H7 (cell line): ENCODE measurements around a stretch of chr2.

DNA sequence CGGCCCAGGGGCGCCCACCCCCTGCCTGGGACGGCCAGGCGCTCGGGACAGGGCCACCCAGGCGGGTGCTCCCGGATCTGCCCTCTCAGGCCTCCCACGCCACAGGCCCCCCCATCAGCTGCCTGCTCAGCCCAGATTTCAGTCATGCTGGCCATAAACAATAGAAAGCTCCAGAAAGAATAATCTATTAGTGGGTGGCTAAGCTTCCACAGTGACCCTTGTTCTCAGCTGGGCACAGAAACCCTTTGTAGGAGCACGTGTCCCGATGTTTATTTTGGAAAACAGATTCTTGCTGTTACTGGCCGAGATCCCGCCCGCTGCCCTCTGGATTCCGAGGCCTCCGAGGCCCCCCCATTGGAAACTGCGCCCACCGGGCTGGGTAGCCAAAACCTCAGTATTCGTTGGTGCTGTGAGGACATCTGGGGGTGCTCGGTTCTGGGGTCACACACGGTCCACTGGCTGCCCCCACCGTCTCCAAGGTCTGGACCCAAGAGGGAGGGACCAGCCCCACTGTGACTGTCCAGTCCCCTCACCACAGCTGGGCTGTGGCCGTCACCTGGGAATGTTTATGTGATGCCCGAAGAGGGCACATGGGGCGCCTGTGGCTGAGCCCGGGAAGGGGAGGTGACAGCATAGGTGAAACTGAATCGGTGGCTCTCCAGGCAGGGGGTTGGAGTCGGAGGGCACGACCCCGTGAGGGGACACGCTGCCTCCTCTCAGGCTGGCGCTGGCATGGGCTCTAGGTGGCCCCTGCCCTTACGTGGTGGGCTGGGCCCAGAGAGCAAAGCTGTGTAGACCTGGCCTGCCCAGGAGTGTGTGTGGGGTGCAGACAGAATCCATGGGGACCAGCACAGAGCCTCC is 1.5 kb downstream of the BOK start:
- RAMPAGE, long total RNA: no peak

- RAMPAGE, long total RNA: no peak
Observed at GRCh38 chr2:241660124-241660633, 22.7 kb downstream of the ATG4B start.

DNA sequence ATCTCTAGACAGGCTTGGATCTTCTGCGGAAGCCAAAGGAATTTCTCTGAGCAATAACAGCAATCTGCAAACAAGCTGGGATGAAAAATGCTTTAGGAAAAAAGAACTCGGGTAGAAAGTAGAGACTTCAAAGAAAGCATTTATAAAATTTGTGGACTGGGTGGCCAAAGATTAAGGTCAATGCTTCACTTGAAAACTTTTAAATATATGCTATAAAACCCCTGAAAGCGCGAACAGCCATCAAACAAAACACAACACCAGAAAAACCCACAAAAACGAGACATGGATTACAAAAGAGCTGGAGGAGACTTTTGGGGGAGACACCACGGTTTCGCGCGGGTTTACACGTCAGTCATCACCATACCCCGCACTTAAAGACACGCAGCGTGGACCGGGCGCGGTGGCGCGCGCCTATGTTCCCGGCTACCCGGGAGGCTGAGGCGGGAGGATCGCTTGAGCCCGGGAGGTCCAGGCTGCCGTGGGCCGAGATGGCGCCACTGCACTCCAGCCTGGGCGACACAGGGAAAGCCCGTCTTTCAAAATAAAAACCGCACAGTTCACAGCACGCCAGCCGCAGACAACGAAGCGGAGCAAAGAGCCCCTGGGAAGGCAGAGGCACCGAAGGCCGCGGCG is 501 bp downstream of the DTYMK start:
- RAMPAGE, long total RNA: no peak

DNA sequence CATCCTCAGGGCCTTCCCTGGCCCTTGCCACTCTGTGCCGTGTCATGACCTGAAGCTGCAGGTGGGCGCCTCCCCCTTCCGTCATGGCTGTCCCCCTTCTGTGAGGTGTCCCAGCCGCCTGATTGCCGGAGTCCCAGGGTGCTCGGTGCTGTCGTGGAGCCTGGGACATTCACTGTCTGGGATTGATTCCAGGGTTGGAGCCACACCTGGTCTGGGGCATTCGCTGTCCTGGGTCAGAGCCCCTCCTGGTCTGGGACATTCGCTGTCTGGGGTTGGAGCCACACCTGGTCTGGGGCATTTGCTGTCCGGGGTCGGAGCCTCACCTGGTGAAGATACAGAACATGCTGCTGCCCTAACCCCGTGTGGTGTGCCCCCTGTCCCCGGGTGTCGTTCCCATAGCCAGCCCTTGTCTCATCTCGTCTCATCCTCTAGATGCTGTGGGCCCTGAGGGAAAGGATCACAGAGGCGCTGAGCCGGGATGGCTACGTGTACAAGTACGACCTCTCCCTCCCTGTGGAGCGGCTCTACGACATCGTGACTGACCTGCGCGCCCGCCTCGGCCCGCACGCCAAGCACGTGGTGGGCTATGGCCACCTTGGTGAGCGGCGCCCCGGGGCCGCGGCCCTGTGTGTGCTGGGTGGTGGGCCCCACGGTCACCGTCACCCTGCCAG is 21.1 kb upstream of the GAL3ST2 start:
- RAMPAGE, long total RNA: no peak

GRCh38 chr2:241843735-241844692 is 14.7 kb downstream of the PDCD1 start:
- RAMPAGE, long total RNA: no peak

DNA sequence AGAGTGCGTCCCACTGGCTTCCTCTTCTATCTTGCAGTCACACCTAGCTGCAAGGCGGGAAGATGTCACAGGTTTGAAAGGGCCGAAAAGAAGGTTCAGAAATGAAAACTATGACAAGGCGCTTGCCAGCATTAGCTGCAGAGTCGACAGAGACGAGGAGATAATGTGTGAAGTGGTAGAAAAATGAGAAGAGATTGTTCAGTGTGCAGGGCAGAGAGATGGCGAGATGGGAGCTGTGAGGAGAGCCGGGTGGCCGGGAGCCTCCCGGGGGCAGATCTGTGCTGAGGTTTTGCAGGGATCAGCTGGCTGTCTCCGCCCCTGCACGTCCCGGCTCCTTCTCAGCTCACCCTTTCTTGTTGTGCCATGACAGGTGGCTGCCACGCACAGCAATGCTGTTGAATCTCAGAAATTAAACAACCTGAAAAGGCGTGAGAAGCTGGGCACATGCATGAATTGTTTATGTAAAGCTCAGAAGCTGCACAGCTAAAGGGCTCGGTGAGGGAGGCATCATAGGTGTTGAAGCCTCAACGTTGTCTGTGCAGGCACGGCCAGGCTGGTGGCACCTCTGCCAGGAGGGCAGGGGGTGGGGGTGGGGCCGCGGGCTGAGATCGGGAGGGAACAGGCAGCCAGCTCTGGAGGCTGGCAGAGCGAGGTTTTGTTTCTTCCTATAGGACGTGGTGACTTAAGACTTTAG is 930 bp upstream of the RTP5 start:
- RAMPAGE, long total RNA: no peak

DNA sequence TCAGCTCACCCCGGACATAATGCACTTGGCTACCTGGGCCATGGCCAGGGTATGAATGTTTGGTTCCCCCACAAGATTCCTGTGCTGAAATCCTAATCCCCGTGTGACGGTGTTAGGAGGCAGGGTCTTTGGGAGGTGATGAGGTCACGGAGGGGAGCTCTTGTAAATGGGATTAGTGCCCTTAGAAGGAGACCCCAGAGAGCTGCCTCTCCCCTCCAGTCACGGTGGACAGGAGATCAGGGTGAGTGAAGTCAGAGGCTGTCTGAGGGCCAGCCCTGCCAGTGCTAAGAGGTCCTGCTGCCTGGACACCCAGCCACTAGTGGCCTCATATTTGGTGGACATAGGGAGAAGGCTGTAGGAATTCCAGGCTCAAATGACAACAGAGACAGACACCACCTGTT is 180.1 kb upstream of the FAM240C start:
- RAMPAGE, long total RNA: no peak

DNA sequence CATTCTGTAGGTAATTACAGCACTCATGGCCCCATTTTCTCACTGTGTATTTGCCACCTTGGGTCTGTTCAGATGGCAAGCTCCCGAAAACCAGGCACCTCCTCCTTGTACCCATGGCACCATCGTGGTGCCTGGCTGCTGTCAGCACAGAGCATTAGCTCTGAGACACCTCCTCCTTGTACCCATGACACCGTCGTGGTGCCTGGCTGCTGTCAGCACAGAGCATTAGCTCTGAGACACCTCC is 184.3 kb upstream of the FAM240C start:
- RAMPAGE, long total RNA: no peak

DNA sequence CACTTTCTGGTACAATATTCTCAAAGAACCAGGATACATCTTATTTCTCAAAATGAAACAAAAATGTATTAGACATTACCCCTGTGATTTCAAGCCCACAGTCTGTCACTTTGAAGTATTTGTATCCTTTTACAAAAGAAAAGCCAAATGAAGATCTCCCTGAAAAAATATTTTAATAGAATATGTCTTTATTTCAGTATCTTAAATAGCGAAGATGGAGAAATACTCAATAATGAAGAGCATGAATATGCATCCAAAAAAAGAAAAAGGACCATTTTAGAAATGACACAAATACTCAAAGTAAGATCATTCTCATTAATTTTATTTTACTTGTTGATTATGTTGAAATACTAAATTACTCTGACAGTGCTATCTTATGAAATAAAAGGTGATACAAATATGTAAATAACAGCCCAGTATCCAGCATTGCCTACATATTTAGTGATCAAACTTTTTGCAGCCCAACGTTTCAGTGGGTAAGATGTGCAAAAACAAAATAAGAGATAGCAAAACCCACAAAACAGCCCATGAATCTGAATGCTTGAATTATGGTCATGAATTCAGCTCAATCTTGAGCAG is 214.3 kb upstream of the FAM240C start:
- RAMPAGE, long total RNA: no peak